Left cardiac atrium (tissue), 1 donor: ENCODE data around the gene NUB1.

DNA sequence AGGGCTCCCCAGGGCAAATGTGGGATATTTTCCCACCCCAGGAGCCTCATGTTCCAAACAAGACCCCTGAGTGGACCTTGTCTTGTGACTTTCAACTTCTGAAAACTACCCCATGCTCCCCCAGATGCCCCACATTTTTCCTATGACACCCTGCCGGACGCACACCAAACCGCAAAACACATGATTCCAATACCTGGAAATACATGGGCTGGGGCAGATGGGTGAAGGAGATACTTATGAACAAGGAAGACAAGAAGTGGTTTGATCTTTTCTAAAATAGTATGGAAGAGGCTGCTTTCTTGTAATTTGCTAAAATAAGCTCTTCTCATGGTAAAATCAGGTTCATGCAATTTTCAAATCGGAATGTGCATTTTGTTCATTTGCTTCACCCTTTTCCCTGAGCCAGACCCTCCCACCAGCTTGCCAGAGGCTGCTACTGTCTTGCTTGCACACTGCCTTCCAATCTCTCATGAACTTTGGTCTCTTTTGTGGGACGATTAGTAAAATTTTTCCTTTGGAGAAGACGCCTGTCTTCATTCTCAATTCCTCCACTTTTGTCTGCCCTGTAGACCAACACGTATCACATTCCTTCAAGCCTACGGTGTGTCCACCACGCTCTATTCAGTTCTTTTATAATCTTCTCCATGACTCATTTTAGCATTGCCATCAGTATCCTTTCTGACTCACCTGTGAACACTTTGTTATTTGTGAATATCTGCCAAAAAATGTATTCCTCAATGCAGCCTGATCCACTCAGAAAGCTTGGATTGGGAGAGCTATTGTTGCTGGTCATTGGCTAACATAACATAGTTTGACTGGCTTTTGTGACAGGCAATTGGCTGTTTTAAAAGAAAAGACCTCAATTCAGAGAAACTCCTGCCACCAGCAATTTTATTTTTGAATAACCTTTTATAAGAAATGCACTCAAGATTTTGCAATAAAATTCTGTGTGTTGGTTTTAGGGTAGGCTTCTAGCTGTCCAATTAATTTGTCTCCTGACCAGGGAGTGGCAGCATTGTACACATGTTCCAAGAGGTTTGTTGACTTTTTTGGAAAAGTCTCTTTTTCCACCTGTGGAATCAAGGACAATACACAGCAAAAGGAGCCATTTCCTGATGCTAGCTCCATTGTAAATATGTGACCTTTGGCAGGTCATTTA, 1.4 kb downstream of the GIMAP5 start:
- PRO-cap, result unidirectional peak, minus-strand start at position 605 of the sequence

- PRO-cap, result no peak
These were observed 2.1 kb downstream of the GIMAP5 start for GRCh38 chr7:150739356-150739753.

DNA sequence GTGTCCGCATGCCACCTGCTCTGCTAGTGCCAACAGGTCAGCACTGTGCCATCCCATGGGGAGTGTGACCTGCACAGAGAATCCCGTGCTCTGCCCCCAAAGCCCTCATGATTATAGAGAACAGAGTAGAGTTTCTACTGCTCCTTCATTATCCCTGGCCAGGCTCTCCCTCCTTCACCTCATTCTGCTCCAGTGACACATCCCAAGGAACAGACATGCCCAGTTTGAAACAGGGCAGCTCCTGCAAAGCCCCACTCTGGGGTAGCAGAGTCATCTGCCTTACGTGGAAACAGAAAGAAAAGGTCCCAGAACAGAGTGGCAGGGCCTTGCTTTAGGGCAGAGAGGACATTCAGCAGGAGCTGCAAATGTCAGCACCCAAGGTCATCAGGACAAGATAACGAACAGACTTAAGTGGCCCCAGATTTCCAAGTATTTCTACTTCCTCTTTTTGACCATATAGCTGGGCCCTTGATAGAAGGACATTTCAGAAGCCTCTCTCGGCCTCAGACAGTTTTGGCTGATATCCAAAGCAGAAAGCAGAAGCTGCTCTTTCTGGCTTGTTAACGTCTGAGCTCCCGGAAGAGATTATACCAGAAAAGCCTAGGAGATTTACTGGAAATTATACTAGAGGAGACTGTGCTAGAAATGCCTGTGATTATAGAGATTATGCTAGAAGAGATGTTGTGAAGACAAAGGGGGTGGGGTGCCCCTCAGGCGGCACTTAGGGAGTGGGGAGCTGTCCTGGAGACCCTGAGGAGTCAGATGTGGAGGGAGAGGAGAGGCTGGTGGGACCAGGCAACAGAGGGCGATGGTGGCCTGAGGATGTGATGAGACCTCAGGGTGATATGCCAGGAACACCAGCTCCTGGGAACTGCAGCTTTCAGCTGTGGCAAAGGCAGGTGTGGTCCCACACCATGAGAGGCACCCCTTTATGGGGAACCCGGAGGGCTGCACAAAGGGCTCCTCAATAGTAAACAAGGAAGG, 12.5 kb downstream of the TMEM176B start:
- PRO-cap, result no peak

GRCh38 chr7:150820021-150820457, 19.5 kb downstream of the TMEM176A start:
- PRO-cap, result no peak

DNA sequence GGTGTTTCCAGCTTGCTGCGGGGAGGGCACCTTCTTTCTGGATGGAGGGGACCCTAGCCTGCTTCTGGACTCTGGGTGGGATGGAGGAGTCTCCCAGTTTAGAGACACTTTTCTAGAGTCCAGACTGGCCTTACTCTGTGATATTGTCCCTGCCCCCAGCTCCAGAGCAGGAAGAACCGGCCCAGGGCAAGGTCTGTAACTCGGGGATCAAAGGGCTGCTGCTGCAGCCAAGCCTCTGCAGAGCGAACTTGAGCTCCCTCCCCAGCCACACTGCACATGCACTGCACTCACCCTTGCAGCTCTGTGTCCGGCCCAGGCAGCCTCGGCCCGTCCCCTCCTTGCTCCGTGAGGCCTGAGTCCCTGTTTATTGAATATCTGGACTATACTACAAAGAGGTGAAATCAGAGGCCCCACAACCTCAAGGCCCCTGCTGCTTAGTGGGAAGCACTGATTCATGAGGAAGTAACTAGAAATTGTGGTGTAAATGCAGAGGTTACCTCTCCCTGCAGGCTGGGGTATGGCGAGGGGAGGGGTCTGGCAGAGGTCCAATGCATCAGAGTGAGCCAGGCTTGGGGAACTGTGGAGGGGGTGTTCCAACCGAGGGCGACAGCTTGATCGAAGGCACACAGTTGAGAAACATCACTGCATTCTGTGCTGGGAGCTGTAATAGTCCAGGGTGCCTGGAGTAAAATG, 48.9 kb downstream of the AOC1 start:
- PRO-cap, result no peak

DNA sequence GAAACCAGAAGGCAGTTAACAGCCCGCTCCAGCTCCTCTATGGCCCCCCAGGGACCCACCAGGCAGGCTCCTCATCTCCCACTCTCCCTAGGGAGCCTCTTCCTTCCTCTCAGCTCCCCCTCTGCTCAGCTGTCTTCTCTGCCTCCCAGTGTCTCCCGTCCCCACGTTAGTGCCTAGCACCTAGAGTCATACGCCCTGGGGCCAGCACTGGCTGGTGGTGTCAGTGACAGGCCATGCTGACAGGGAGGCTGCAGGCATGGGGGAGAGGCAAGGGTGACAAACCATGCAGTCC, 17.2 kb downstream of the KCNH2 start:
- PRO-cap, result unidirectional peak, minus-strand start at position 123 of the sequence

GRCh38 chr7:151010186-151011293, 13.8 kb downstream of the ATG9B start:
- PRO-cap, result no peak

DNA sequence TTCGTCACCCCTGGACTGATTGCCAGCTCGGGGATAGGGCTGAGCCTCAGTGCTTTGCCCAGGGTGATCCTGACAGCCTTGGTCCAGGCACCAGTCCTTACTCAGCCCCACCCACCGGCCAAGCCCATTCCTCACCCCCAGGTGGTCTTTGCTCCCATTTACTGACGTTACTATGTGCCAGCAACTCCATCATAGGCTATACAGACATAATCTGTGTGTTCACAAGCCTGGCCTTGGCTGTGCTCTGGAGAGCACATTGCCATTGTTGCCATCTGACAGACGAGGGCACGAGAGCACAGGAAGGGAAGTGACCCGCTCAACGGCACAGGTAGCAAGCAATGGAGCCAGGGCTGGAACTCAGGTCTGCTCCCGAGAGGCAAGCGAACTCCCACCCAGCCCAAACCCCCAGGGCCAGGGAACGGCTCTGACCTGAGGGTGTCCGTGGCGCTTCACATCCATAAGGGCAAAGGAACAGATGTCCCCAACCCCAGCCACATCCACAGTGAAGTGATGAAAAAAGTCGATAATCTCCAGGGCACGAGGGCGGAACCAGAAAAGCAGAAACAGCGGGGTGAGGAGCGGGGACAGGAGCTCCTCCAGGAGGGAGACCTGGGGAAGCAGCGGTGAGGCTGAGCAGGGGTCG, 6.7 kb downstream of the ATG9B start:
- PRO-cap, result no peak

DNA sequence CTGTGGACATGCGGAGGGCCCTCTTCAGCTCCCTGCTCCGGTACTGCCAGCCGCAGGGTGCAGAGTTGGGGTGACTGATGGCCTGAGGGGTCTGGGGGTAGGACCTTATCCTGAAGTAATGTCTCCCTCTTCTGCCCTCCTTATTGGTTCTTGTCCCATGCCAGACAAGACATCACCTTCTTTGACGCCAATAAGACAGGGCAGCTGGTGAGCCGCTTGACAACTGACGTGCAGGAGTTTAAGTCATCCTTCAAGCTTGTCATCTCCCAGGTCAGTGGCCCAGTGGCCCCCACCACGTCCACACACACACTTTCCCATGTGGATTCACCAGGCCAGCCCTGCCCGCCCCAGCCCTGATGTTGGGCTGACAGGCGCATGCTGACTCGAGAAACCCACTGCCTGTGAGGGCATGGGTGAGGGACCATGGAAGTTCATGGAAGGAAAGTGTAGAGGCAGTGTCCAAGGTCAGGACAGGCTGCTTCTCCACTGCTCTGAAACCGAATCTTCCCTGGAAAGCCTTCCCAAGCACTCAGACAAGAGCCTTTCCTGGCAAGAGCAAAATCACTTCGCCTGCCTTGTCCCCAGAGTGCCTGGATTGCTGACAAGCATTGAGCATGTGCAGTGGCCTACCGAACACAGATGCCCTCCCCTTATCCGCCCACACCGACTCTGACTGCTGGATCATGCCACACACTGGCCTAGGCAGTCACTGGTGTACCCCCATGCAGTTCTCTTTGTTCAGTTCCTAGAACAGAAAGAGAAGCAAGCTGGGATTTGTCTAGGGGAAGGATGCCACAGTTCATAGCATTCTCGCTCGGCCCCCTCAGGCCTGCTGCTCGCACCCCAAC, 6.5 kb downstream of the ABCB8 start:
- PRO-cap, result no peak

DNA sequence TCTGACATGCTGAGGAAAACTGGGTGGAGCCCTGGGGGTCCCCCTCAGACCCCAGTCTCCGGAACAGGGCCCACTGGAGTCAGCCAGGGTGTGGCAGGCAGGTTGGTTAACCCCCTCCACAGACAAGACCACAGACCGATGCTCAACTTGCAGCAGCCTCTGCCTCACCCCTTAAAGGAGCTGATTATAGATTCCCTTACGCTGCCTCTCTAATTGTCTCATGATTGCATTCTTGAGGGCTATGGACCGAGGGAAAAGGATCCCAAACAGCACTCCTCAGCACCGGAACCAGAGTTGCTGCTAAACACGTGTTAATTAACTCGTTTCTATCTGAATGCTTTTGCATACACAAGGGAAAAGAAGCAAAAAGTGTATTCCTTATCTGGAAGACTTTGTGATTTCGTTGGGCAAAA, 772 bp upstream of the SLC4A2 start:
- PRO-cap, result no peak

- PRO-cap, result no peak
These were observed 28.2 kb downstream of the AGAP3 start for GRCh38 chr7:151114274-151115059.

- PRO-cap, result no peak
These were observed 5.5 kb downstream of the CHPF2 start for GRCh38 chr7:151237495-151238519.

- PRO-cap, result bidirectional peak, plus-strand start at chr7:151249927, minus-strand start at chr7:151249828
These were observed 1.2 kb upstream of the SMARCD3 start for GRCh38 chr7:151249688-151250131.

GRCh38 chr7:151341324-151342336, at the start of gene NUB1:
NUB1 (plus strand) TSS chr7:151341812.
- PRO-cap, result bidirectional peak, plus-strand start at chr7:151341812, minus-strand start at chr7:151341606

GRCh38 chr7:151426305-151427087, 13.4 kb downstream of the CRYGN start:
- PRO-cap, result no peak

- PRO-cap, result no peak
These were observed 6.6 kb downstream of the CRYGN start for GRCh38 chr7:151433380-151433710.

- PRO-cap, result unidirectional peak, minus-strand start at chr7:151736263; bidirectional peak, plus-strand start at chr7:151736621, minus-strand start at chr7:151736464
These were observed 140.7 kb downstream of the PRKAG2 start for GRCh38 chr7:151735896-151736950.

DNA sequence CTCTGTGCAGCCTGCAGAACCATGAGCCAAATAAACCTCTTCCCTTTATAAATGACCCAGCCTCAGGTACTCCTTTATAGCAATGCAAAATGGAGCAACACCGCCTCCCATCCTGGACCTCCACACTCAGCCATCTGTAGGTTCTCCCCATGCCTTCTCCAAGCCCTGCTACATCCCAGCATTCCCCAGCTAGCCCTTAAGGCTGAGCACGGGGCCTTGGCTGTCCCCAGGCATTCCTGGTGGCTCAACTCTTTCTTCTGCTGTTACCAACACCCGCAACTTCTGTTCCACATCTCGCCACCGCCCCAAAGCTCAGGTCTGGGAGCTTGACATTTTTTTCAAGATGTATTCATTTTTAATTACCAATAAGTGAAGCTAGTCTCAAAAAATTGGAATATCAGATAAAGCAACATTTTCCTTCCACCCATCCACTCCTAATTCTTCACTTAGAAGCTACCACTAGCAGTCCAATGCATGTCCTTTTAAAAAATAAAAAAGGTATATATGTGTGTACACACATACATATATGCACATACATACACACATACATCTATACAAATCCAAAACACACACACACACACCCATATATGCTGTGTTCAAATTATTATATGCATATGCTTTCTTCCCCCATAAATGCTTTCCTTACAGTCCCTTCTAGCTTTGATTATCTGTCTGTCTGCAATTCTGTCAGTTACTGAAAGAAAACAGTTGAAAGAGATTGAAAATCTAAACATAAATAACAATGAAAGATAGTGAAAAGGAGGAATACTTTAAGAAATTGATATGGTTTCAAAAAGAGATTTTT, 98.3 kb downstream of the PRKAG2 start:
- PRO-cap, result no peak

GRCh38 chr7:151789409-151789997, 87.4 kb downstream of the PRKAG2 start:
- PRO-cap, result no peak

DNA sequence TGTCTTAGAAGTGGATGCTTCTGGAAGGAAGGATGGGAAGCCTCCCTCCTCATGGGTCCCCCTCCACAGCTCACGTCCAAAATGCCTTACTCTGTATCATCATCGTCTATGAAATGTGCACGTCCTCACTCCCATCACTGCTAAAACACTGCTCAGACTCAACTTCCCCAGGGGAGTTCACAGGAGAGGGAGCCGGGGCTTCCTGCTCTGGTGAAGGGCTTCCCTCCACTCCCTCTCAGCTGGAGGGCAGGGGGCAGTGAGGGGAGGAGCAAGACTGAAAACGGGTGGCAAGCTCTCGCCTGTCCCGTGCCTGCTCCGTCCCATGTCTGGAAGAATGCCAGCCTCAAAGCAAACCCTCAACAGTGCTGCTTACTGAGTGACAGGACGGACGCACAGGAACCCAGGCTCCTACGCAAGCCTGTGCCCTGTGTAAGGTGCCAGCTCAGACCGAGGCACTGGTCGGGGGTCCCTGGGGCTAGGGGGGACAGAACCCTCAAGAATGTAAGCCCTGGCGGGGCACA, 25.1 kb downstream of the PRKAG2 start:
- PRO-cap, result no peak